ENCODE measurements around a stretch of chr11.

GRCh38 chr11:10563621-10564552 is 4.6 kb downstream of the LYVE1 start:
- PRO-cap, result no peak

GRCh38 chr11:10618500-10619074 is 50.1 kb upstream of the LYVE1 start:
- PRO-cap, result no peak

DNA sequence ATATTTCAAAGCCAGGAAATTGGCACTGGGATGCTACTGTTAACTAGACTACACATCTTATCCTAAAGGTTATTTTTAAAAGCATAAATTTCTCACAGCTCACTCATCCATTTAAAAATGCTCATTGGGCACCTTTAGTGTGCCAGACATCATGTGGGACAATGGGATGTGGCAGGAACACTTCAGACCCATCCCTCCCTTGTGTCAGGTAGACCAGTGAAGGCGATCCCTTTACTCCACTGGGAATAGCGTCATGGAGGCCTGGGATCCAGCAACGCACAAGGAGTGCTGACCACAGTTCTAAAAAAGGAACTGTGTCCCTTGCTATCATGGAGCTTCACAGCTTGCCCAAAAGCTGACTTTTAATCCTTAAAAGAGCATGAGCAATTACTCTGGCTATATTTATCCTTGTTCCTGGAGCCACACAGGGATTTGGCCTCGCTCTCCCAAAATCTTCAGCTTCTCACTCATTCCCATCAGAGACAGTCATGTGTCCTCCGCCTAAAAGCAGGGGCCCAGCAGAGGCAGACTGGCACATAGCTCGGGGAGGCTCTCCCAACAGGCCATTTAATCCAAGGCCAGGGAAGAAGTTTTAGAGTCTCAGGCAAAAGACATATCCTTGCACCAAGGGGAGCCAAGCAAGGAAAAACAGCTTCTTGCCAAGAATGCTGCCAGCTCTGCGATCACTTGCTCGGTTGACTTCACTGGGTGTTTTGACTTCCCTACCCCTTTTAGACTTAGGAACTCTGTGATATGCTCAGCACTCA is 3.4 kb upstream of the IRAG1 start:
- PRO-cap, result unidirectional peak, plus-strand start at position 532 of the sequence

- PRO-cap, result no peak
These were observed 2.0 kb downstream of the EIF4G2 start for GRCh38 chr11:10806714-10807144.

DNA sequence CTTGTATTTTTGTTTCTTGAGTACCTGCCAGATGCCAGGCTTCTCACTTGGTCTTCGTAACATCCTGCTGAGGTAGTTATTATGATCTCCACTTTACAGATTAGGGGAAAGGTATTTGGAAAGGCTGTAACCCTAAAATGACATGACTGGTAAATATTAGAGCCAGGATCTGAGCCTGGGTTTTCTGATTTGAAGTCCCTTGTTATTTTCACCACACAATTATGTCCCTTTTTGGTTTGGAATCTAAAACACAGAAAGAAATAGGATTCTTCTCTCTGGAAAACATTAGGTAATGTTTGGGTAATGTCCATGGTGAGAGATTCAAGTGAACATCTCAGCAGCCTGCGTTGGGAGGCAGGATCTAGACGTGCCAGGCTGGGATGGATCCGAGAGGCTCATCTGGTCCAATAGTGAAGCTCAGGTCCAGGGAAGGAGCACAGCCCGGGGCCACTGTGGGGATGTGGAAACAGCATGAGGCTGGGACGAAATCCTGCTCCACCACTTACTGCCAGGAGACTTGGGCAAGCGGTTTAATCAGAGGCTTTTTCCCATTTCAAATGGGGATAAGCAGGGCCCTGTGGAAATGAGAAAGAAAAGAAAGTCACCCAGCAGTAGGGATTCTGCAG is 109.9 kb downstream of the CSNK2A3 start:
- PRO-cap, result no peak

DNA sequence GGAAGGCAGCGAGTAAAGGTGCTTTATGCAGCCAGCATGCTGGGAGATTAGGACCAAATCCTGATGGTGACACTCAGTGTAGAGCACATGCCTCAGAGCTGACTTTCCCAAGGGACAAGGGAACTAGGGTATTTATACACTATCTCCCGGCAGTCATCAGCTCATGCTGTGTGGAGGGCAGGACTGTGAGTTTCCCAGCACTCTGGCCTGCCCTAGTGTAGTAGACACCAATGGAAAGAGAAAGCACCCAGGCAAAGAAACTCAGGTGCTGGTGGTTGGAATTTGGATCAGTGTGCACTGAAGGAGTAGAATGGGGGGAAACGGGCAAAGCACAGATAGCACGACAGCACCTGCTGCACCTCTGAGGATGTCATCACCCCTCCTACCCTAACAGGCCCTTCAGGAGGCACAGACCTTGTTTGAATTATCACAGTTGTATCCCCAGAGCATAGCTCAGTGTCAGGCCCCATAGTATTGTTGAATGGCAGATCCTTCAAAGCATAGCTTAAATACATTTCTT is 128.4 kb upstream of the CSNK2A3 start:
- PRO-cap, result no peak

DNA sequence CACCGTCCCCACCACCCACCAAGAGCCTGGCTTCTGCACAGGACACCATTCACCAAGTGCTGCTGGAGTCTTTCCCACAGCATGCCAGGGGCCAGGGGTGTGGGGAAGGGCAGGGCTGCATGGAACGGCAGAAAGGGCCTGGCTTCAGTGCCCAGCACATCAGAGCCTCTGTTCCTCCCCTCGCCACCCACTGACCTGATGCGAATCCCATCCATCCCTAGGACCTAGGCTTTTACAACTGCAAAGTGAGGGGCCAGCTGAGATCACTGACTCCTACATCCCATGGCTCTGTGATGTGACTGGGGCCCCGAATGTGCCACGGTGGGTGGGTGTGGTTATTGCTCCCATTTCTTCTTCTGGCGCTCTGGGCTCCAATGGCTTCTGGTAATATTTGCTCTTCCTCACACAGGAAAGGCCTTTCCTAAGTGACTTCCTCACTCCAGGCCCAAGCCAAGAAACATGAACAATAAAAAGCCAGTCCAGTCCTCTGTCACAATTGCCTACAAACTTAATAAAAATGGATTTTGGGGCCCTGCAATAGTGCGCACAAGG is 78.3 kb downstream of the GALNT18 start:
- PRO-cap, result no peak

- PRO-cap, result no peak
These were observed 39.6 kb downstream of the GALNT18 start for GRCh38 chr11:11582025-11582824.

DNA sequence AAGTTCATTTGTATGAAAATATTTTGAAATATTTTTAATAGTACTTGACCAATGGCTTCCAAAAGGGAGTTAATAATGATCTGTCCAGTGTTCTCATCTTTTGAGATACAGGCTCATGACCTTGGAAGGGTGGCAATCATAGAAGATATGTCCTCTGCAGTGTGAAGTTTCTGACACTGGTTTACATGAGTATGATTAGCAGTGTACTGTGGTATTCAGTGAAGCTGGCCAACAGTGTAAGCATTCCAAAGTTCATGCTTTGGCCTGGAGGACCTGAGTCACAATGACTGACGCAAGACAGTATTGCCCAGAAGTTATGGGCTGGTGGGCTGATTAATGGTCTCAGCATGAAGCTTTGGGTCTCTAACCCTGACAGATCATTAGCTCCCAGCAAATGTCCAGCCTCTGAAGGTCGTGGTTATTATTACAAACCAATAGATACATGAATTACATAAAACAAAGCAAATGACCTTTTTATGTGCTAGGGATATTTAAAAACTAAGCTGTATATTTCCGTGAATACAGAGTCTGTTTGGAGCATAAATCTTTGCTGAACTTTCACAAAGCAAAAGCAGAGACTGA is 28.5 kb upstream of the USP47 start:
- PRO-cap, result no peak

DNA sequence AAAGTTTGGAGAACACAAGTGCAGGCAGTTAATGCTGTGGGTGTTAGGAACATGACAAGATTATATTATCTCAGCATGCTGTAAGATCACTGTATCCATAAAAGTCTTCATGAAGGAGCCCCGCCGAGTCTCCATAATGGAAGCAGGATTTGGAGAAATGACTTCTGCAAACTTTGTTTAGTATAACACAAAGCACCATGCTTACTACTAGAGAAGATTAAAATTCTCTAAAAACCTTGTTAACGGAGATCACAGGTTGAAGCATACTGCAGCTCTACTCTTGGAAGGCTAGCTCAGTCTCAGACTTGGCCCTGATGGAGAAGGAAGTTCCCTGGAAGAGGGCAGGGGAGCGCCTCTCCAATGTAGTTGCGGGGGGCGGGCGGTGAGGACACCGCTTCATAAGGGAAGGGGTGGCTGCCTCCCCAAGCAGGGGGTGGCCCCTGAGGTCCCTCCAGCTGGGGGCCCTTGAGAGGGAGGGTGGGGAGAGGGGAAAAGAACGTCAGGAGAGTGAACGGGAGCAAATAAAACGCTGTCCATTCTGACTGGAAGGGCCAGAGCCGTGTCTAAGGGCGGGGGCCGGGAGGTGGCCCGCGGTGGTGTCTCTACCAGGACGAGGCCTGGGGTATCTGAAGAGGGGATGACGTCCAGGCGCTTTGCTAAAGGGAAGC is 698 bp upstream of the USP47 start:
- PRO-cap, result unidirectional peak, plus-strand start at position 334 of the sequence; unidirectional peak, plus-strand start at position 362 of the sequence; unidirectional peak, plus-strand start at position 554 of the sequence

- PRO-cap, result unidirectional peak, minus-strand start at chr11:11843411; unidirectional peak, minus-strand start at chr11:11843466; unidirectional peak, minus-strand start at chr11:11843517
These were observed 1.5 kb downstream of the USP47 start for GRCh38 chr11:11843168-11843748.

DNA sequence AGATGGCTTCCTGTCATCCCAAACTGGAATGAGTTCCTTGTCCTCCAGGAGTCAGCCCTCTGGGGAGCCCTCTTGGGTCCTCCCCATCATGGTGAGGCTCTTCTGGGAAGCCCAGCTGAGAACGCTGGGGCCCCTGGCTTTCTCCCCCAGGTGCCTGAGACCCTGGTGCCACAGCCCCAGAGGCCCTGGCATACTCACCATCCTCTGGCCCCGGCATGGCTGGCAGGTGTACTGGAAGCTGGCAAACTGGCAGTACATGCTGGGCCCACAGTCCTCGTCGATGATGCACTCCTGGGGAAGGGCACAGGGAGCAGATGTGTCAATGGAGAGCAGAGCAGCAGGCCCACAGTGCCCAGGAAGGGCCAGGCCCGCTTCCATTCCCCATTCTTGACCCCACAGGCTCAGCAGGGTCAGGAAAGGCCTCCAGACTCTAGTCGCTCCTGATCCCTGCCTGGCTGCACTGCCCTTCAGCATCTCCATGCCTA is 40.2 kb downstream of the DKK3 start:
- PRO-cap, result no peak

- PRO-cap, result no peak
These were observed 10.0 kb upstream of the MICAL2 start for GRCh38 chr11:12100277-12100820.

DNA sequence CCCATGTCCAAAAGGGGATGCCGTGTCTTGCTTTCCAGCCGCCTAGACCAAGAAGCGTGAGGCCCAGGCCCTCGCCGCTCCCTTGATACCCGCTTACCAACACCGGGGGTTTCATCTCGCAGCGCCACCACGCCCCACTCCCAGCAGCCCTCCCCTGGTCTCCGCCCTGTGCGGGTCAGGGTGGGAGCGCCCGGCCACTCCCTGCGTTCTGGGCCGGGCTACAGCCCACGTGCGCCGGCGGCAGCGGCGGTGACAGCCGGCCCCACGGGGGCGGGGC is 224 bp upstream of the MICAL2 start:
- PRO-cap, result bidirectional peak, plus-strand start outside the sequence, minus-strand start at position 168 of the sequence

- PRO-cap, result no peak
These were observed 9.0 kb downstream of the MICAL2 start for GRCh38 chr11:12119367-12119886.

GRCh38 chr11:12138899-12139982 is 28.9 kb downstream of the MICAL2 start:
- PRO-cap, result no peak

DNA sequence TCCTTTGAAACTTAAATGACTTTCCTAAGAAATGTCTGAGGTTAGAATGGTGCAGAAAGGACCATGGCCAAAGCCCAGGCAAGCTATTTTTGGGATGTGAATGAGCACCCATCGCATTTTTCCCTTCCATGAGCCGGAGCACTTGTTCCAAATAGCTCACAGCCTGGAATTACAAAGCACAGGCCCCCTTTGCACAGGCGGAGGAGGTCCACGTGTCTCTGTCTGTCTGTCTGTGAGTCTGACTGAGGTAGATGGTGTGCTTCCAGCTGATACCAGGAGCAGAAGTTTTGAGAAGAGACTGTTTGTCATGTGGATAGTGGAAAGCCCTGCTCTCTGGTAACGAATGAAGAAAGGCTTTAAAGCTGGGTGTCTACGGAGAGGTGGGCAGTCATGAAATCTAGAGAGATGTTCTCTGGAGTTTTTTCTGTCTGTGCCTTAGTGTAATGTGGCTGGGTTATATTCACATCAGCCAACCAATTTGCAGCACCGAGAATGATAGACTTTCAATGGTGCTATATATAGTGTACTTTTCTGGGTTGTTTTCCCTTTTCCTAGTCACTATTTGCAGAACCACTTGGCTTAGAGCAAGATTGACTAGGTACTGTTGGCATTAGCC is 50.9 kb downstream of the MICAL2 start:
- PRO-cap, result no peak

GRCh38 chr11:12209381-12209710 is 99.0 kb downstream of the MICAL2 start:
- PRO-cap, result no peak

DNA sequence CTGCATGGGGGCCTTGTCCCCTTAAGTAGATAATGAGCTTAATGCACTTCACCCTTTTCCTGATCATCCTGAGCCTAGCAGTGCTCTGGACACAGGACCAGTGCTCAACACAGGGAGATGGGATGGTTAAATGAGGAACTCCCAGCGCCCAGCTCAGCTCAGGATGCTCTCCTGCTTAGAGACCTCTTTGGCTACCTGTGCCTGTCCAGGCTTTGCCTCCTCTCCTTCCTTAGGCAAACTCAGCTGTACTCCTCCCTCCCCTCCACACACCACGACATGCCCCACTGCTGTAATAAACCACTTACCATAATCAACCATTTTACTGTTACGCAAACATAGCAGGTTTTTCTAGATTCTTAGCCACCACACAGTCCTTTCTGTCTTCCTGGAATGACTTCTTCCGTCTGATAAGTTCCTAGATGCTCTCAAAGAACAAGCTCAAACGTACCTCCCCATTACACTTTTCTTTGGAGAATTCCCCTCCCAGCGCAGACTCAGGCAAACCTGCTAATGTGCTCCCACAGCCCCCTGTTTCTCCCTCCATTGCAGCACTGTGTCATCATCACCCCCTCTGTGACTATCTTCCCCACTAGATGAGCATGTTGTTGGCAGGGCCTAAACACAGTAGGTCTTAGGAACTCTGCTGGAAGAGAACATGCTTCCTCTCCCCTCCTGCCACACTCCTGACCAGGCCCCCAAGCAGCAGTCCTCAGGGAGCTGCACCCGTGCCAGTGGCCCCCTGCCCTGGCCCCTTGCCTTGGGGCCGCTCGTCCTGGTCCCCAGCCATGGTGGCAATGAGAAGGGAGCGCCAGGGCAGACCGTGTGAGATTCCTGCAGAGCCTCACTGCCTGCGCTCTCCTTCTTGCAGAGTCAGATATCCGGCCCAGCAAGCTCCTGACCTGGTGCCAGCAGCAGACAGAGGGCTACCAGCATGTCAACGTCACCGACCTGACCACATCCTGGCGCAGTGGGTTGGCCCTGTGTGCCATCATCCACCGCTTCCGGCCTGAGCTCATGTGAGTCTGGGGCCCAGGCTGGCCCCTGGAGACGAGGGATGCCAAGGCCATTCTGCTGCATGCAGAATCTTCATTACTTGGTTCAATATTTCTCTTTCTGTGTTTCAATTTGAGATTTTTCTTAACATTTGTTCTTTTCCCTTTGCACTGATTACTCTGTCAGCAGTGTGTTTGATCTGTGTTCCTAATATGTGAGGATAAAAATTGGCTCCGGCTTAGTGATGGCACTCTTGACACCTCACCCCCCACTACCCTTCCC is 113.9 kb downstream of the MICAL2 start:
- PRO-cap, result bidirectional peak, plus-strand start at position 1,044 of the sequence, minus-strand start at position 846 of the sequence

- PRO-cap, result no peak
These were observed 129.6 kb downstream of the MICAL2 start for GRCh38 chr11:12239833-12240463.